Vermiform appendix (tissue), 1 donor: ENCODE results near the genes JPH3 and BANP.

GRCh38 chr16:87487103-87488047 lies 5.4 kb downstream of the ZCCHC14 start:
- PRO-cap: no peak

GRCh38 chr16:87536081-87536843 lies 43.4 kb upstream of the ZCCHC14 start:
- PRO-cap: no peak

DNA sequence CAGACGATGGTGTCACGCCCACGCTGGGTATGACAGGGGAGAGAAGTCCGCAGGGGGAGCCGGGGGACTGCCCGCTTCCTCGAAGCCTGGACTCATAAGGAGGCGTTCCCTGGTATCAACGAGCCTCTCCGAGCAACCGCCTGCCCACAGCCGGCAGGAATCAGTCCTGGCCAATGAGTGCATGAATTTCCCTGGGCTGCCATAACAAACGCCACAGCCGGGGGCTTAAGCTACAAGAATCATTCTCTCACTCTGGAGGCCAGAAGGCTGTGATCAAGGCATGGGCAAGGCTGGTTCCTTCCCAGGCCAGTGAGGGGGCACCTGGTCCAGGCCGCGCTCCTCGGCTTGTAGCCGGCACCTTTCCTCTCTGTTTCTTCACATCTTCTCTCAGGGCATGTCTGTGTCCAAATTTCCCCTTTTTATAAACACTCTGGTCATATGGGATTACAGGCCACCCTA lies 26.0 kb upstream of the JPH3 start:
- PRO-cap: no peak

DNA sequence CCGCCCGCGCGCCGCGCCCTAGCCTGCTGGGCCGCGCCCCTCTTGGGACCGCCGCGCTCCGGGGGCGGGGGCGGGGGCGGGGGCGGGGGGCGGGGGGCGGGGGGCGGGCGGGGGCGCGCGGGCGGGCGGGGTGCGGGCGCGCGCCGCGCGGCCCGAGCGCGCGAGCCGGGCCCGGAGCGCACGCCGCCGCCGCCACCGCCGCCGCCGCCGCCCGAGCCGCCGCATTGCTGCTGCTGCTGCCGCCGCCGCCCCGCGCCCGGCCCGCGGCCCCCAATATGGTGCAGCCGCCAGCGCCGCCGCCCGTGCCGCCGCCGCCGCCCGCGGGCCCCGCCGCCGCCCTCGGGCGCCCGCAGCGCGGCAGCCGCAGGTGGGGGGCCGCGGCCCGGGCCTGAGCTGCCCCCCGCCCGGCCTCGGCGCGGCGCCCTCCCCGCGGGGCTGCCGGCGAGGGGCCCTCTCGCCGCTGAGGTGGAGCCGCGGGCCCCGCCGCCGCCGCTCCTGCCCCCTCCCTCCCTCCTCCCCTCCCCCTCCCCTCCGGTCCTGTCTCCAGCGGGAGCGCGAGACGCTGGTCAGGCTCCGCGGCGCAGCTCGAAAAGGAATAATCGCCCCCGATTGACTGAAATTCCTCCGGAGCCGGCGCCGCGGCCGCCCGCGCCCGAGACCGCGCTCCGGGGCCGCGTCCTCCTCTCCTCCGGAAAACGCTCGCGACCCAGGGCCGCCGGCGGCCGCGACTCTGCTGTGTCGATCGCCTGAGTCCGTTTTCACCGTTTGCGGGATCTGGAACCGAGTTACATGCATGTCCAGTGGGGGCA lies at the start of gene JPH3:
TSS of gene JPH3 (plus strand) at position 155 of the 809 bp plus-strand sequence.
- PRO-cap: no peak

DNA sequence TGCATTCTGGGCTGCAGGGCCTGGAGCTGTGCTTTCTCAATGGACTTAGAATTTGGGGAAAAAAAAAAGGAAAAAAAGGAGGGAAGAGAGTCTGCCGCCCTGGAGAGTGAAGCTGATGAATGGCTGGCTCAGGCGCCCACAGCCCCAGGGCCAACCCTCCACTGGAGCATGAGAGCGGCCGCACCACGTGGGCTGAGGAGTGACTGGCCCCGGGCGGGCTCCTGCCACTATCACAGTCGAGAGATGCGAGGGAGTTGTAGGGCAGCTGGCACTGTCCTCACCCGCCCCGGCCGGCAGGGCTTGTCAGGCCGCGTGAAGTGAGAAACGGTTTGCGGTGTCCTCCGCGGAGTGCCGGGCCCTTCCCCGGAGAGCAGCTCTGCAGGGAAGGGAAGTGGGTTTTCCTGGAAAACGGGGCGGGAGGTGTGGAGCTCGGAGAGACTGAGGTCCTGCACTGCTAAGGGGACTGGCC lies 45.9 kb downstream of the JPH3 start:
- PRO-cap: no peak

DNA sequence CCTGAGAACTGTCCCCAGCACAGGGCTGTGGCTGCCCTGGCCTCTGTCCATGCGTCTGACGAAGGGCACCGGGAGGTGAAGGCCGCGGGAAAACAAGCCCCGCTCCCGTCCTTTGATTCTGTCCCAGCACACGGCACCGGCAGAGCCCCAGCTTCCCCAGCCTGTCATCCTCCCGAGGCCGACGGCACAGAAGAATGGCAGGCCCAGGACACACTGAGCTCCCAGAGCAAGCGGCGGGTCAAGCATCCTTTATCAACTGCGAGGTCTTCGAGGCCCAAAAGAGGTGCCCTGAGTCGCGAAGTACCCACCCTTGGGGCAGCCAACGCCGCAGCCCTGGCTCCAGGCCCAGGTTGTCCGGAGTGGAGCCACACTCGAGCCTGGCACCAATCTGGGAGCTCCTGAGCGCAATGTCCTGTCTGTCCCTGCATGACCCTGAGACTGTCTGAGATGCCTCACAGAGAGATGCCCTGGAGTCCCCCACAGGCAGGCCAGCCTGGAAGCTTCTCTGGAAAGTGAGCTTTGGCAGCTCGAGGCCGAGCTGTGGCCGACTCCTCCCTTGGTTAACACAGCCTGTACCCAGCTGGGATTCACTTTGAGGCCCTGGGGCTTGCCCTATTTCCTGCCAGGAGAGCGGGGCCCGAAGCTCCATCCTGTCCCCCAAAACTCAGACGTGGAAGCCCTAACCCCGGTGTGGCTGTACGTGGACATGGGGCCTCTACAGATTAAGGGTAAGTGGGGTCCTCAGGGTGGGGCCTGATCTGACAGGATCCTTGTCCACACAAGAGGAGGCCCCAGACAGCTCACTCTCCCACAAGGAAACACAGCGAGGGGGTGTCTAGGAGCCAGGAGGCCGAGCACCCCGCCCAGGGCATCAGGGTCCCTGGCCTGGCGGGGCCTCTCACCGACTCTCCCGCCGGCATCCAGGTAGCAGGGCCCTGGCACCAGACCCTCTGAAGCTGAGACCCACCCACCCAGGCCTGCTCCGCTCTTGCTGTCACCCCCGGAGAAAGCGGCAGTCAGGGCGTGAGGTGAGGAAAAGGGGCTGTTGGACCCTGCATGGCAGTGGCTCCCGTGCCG lies 23.2 kb downstream of the SLC7A5 start:
- PRO-cap: no peak

DNA sequence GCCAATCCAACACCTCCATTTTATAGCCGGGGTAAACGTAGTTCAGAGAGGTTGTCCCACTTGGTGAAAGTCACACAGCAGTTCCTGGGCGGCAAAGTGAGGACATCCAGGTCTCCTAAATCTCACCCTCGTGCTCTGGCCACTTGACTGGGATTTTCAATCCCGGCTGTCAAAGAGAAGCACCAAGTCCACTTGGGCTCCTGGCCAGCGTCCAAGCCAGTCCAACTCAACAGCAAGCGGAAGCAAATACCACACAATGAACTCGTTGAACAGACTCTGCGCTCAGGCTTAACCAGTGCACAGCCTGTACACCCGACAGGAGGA lies 10.8 kb downstream of the SLC7A5 start:
- PRO-cap: no peak

- PRO-cap: no peak
Observed at GRCh38 chr16:87865628-87866527, 3.4 kb downstream of the SLC7A5 start.

- PRO-cap: no peak
Observed at GRCh38 chr16:87921386-87921943, 14.9 kb downstream of the CA5A start.

DNA sequence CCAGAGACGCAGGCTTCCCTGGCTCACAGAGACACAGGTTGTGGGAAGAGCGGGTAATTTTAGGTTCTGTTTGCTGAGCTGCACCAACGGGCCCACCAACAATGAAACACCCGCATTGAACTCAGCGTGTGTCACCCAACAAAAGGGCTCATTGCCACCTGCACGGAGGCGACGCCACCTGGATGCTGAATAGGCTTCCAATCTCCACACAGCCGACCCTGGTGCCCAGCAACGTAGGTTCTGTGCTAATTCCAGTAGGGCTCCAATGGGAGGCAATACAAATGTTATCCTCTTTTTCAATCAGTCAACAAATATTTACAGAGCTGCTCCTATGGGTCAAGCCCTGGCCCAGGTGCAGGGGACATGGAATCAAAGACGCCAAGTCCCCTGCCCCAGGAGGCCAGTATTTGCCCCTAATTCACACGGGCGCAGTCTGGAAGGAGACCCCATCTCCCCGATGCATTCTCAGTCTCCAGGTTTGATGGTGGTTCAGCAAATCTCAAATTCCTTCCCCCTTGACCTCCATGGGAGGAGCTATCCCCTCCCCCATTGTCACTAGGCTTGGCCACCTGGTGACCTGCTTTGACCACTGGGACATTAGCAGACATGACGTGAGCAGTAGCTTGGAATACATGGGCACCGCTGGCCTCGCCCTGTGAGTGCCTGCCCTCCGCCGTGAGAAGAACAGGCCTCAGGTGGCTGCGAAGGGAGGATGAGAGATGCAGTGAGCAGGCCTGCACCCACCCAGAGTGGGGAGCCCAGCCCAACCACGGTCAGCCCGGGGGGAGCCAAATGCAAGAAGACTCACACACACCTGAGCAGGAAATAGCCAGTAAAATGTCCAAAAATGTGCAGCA lies 3.8 kb downstream of the CA5A start:
- PRO-cap: no peak

- PRO-cap: no peak
Observed at GRCh38 chr16:87947693-87948582, 3.3 kb upstream of the BANP start.

DNA sequence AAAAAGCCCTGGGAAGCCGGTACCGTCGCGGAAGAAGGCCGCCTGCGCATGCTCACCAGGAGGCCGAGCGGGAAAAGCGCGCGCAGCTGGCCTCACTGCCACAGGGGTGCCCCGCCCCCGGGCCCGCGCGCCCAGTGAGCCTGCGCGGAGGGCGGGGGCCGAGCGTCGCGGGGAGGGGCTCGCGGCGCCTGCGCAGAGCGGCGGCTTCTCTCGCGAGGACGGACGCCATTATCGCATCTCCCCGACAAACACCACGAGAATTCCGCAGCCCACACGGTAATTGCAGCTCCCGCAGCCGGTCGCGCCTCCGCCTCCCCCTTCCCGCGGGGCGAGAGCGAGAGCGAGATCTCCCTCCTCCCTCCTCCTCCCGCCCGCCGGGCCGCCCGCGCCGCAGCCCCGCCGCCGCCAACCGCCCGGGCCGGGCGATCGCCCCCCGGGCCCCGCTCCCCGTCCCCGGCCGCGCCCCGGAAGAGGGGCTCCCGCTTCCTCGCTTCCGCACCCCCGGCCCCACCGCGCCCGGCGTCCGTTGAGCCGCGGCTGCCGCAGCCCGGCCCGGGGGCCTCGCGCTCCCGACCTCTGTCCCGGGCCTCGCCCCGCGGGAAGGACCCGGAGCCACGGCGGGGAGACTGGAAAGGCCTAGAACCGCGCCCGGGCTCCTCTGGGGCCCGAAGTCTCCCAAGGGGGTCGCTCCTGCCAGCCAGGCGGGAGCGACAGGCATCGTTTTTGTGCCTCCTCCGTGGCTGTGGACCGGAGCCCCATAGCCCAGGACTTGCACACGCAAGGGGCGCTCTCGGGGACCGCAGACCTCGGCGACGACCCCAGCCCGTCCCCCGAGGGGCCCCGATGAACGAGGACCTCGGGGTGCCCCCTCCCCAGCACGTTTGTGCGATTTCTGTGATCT lies at the start of gene BANP:
TSS of gene BANP (plus strand) at position 195 of the 901 bp plus-strand sequence.
- PRO-cap: bidirectional peak, plus-strand start at position 318 of the sequence, minus-strand start at position 108 of the sequence

GRCh38 chr16:87959218-87960248 lies 8.3 kb downstream of the BANP start:
- PRO-cap: bidirectional peak, plus-strand start at chr16:87959892, minus-strand start at chr16:87959762

DNA sequence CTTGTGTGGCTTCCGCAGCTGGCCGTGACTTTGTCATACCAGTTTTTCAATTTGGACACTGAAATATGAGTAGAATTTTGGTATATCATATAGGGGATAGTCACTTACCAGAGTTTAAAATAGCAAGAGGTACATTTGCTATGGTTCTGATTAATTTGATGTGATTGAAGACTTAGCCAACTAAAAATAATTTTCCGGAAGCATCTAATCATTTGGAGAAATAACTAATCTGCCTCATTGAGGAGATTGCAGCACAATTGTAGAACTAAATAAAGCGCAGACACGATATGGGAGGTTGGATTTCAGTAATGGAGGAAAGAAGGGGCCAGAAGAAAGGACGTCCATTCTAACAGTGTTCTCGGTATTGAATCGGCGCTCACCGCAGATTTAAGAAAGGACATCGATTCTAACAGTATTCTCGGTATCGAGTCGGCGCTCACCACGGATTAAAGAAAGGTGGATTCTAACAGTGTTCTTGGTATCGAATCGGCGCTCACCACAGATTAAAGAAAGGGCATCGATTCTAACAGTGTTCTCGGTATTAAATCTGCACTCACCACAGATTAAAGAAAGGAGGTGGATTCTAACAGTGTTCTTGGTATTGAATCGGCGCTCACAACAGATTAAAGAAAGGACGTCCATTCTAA lies 97.0 kb downstream of the BANP start:
- PRO-cap: no peak

DNA sequence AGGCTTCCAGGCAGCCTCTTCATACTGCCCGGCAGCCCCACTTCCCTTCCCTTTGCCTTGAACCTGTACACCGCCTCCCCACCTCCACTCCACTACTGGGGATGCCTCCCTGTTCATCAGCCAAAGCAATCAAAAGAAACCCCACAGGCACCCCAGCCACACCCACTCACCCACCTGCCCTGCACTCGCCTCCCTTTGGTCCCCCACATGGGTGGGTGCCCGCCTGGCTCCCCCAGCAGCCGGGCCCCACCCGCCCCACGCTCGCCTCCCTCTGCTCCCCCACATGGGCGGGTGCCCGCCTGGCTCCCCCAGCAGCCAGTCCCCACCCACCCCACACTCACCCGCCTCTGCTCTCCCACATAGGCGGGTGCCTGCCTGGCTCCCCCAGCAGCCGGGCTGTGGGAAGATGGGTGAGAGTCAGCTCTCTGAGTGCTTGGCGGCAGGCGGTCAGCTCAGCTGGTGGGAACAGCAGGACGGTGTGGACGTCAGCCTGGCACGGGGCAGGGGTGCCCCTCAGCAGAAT lies 135.5 kb downstream of the BANP start:
- PRO-cap: no peak

DNA sequence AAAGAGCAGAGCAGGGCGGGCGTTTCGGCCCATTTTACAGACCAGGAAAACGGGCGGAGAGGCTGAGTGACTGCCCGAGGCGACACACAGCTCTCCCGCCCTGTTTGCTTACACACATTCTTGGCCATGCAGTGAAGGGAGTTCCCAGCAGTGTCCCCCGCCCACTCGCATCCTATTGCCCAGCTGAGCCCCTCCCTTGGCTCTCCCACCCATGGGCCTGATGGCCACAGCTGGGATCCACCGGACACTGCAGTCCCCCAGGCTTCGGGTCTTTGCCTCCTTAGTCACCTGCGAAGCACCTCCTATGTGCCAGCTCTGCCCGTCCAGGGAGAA lies 136.8 kb downstream of the BANP start:
- PRO-cap: unidirectional peak, plus-strand start at position 212 of the sequence

- PRO-cap: no peak
Observed at GRCh38 chr16:88100615-88101517, 149.6 kb downstream of the BANP start.

GRCh38 chr16:88267083-88267454 lies 115.7 kb upstream of the ZNF469 start:
- PRO-cap: no peak

- PRO-cap: no peak
Observed at GRCh38 chr16:88428241-88428627, 24.8 kb upstream of the ZFPM1 start.

DNA sequence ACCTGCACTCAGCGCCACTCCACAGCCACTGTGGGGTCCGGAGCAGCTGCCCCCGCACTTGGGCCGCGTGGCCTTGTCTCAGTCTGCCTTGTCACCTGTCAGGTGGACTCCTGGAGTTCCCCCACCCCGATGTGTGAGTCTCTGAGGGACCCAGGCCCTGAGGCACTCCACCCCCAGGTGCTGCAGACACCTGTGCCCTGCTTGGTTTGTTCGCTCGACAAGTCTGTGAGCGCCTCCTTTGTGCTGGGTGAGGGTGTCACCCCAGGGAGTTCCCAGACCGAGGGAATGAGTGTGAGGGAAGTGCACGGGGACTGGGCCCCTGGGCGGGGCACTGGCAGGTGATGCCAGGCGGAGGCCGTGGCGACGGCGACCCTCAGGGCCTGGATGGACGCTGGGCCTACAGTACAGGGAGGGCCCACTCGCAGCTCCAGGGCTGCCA lies 31.7 kb downstream of the ZFPM1 start:
- PRO-cap: no peak